Neural crest cell (in vitro differentiated cells): ENCODE measurements around the genes FGF6 and LTBR.

- PRO-cap, result no peak
Measured at GRCh38 chr12:3885146-3885469, 11.9 kb upstream of the PARP11 start.

- PRO-cap, result no peak
Measured at GRCh38 chr12:3950722-3951017, 77.5 kb upstream of the PARP11 start.

DNA sequence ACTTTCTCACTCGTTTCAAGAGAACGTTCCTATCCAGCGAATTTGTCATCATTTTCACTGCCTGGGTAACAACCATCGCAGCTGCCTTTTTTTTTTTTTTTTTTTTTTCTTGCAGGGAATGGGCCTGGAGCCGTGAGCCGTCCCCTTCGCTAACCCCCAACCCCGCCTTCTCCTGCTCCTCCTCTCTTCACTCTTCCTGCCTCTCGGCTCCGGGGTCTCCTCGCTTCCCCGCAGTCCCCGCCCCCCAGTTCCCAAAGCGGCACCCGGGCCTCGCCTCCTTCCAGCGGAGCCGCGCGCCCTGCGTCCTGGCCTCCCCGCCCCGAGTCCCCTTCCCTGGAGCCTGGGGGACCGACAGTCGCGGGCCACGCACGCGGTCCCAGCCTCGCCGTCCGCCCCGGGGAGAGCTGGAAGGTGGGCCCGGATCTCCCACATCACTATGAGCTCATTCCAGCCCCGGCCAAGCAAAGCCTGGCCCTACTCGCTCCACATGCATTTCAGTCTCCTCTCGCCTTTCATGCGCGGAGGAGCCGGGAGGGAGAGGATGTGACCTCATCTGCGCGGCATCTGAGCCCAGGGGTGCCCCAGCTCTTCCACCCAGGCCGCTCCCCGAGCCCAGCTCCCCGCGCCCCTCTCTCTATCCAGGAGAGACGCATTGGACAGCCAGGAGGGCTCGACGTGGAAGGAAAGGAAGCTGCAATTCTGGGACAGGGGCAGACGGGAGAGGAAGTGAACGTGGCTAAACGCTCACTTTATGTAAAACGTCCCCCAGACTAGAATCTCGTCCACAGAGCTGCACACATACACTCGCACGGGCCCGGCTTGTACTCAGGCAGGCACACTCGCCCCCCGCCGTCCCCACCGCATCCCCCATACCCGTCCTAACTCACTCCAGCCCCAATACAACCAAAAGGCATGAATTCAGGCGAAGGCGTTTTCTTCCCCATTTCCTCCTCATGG lies 108.8 kb upstream of the CCND2 start:
- PRO-cap, result bidirectional peak, plus-strand start at position 322 of the sequence, minus-strand start at position 158 of the sequence; bidirectional peak, plus-strand start at position 497 of the sequence, minus-strand start at position 496 of the sequence

DNA sequence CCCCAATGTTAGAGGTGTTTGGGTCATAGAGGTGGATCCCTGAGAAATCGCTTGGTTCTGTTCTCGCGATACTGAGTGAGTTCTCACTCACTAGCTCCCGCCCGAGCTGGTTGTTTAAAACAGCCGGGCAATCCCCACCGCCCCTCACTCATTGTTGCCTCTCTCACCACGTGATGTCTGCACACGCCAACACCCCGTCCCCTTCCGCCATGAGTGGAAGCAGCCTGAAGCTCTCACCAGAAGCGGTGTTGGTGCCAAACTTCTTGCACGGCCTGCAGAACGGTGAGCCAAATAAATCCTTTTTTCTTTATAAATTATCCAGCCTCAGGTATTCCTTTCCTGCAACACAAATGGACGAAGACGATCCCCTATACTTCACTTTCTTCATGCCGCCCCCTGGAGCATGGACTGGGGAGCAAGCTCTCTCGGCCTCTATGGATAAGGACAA lies 45.4 kb upstream of the CCND2 start:
- PRO-cap, result no peak

- PRO-cap, result no peak
Measured at GRCh38 chr12:4270149-4270776, 3.3 kb upstream of the CCND2 start.

- PRO-cap, result no peak
Measured at GRCh38 chr12:4291005-4291268, 17.4 kb downstream of the CCND2 start.

GRCh38 chr12:4292371-4293255 lies 19.1 kb downstream of the CCND2 start:
- PRO-cap, result no peak

GRCh38 chr12:4445432-4446206 lies at the start of gene FGF6:
FGF6 (minus strand) TSS chr12:4445815.
- PRO-cap, result no peak

GRCh38 chr12:5244603-5245117 lies 187.2 kb upstream of the NTF3 start:
- PRO-cap, result no peak

- PRO-cap, result no peak
Measured at GRCh38 chr12:5946563-5947204, 1.6 kb upstream of the ANO2 start.

DNA sequence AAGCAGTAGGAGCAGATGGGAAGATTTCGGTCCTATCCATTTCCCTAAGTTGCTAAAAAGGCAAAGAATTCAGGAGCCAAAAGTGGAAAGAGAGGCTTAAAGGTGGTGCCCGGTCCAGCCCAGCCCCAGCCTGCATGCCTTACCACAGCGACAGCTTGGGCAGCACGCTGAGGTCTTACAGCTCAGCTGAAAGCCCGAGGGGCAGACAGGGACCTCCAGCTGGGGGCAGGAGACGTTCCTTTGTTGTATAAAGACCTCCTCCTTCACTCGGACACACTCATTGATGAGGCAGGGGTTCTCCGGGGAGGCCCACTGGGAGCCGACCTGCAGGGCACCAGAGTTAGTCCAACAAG lies 24.0 kb upstream of the ANO2 start:
- PRO-cap, result no peak

DNA sequence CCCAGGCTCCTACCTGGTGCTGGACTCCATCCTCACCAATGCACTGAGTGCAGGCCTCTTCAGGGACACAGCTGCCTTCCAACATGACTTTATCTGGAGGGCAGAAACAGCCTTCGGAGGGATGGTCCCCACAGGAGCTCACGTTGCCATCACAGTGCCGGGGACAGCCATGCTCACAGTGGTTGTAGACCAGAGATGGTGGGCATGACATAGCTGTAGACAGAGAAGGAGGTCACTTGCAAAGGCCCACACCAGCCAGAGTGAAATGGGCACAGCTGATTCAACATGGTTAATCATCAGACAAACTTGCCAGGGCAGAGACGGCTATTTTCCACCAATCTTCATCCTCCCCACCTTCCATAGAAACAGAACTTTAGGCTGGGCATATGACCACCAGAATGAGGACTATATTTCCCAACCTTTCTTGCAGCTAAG lies 46.8 kb upstream of the ANO2 start:
- PRO-cap, result no peak

DNA sequence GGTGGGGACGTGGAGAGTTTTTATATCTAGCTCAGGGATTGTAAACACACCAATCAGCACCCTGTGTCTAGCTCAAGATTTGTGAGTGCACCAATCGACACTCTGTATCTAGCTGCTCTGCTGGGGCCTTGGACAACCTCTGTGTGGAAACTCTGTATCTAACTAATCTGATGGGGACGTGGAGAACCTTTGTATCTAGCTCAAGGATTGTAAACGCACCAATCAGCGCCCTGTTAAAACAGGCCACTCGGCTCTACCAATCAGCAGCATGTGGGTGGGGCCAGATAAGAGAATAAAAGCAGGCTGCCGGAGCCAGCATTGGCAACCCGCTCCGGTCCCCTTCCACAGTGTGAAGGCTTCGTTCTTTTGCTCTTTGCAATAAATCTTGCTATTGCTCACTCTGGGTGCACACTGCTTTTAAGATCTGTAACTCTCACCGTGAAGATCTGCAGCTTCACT lies 18.2 kb upstream of the VWF start:
- PRO-cap, result bidirectional peak, plus-strand start at position 324 of the sequence, minus-strand start at position 164 of the sequence

DNA sequence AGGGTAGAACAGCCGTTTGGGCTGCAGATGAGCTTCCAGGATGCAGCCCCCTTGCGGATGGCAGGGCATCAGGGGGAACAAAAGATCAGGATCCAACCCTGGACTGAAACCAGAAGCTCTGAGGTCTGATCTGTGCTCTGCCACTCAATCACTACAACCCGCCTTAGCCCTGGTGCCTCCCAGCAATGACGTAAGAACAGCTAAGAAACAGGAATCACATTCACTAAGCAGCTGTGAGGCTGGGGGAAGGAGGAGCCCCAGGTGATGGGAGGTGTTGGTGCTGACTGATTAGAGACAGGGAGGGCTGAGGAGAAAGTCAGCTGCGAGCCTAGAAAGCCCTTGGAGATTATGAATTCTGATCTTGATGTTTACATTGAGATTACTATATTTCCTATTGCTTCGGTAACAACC lies 6.3 kb upstream of the CD9 start:
- PRO-cap, result no peak

GRCh38 chr12:6224404-6225287 lies 24.4 kb downstream of the CD9 start:
- PRO-cap, result no peak

DNA sequence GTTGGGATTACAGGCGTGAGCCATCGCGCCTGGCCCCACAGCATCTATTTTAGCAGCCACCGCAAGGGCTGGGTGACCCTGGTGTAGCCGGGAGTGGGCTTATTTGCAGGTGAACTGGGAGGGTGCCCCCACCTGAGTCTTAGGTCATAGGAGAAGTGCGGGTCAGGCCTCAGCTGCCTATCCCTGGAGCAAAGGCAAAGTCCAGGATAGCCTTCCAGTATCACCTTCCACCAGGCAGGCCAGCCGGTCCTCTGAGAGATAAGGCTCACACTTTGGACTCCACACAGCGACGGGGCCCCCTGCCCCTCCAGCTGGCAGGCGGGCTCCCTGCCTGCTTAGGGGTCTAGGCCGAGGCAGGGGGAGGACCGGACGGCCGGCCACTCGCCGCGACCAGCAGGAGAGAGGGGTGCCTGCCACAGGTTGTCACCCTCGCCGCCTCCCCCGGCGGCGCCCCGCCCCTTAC lies 495 bp upstream of the PLEKHG6 start:
- PRO-cap, result no peak

GRCh38 chr12:6317507-6318124 lies 7.1 kb downstream of the PLEKHG6 start:
- PRO-cap, result no peak

DNA sequence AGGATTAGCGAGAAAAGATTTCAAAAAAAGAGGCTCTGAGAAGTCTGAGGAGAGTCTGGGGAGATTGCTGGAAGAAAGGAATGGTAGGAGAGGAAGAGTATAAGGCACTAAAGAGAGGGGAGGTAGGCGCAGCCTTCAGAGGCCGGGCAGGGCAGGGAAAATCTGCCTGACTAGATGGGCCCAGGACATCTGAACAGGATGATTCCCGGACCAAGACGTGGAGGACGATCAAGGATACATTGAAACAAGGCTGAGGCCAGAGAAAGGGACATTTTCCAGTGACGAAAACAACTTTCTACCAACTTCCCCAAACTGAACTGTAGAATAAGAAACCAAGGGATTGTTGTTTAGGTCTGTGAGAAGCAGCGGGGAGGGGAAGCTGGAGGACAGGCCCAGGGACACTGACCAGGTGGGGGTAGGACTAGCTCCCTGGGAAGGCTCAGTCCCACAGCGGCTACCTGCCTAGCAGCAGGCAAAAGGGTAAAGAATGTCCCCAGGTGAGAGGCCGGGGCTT lies 1.2 kb downstream of the TNFRSF1A start:
- PRO-cap, result no peak

GRCh38 chr12:6363172-6364341 lies 11.8 kb downstream of the SCNN1A start:
- PRO-cap, result no peak

GRCh38 chr12:6383643-6384478 lies at the start of gene LTBR:
LTBR (plus strand) TSS chr12:6384162.
- PRO-cap, result no peak